Diencephalon (tissue), 2 donors: ENCODE measurements around a stretch of chr3.

DNA sequence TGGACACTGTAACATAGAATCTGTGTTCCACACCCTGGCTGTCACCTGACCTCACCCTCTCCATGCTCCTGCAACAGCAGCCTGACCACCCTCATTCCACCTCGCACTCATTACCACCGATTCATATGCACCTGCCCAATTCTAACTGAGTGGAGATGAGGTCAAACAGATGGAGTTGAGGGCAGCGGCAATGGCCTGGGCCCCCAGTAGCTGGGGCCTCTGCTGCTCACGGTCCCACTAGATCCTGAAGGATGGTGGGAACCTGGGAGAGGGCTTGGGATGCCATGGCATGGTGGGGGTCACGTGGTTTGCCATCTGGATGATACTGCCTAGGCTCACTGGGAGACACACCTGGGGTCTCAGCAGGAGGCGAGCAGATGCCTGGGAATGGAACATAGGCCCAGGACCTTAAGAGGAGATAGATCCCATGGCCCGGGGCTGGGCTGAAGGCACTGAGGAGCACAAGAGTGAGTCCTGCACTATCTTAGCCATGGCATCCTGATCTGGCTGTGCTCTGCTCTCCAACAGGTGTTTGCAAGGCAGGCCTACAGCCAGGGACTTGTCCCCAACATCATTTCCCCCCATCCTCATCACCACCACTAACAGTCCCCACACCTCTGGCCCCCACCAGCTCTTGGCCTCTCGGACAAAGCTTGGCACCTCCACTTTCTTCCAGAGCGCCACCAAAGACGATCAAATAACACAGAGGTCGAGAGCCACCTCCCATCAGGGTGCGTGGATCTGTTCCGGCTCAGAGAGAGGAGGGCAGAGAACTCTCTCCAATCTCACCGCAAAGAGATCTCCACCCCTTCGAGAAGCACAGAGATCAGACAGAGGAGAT lies 1.2 kb downstream of the SCN5A start:
- RAMPAGE, long total RNA: no peak

DNA sequence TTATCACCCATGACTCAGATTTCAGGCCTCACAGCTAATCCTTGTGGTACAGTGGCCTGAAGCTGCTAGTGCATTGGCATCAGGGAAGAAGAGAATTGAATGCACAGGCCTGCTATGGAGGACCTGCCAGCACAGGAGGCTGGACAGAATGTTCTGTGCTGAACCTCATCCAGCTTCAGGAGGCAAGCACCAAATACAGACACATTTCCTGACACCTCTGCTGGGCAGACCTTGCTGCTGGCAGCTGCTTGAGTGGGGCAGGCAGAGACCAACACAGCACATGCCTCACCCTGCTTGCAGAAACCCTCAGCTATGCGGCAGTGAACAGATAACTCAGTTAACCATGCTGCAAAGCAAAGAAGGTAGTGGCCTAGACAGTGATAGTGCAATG lies 68.0 kb upstream of the SCN5A start:
- RAMPAGE, long total RNA: no peak

- RAMPAGE, long total RNA: no peak
These were observed 38.5 kb downstream of the SCN11A start for GRCh38 chr3:39013317-39013641.

GRCh38 chr3:39097281-39098478 lies 9.7 kb downstream of the GORASP1 start:
- RAMPAGE, long total RNA: no peak

DNA sequence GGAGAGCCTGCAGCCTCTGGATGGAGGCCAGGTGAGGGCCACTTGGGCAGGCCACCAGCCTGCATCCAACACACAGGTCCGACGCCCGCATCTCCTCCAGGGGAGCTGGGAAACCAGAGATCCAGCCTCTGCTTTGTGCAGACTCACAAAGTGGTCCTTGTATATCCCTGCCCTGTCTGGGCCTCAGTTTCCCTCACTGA lies 16.8 kb downstream of the CSRNP1 start:
- RAMPAGE, long total RNA: no peak

- RAMPAGE, long total RNA: no peak
These were observed 10.1 kb downstream of the CSRNP1 start for GRCh38 chr3:39143146-39143807.

- RAMPAGE, long total RNA: no peak
These were observed 9.4 kb downstream of the CSRNP1 start for GRCh38 chr3:39143808-39144601.

DNA sequence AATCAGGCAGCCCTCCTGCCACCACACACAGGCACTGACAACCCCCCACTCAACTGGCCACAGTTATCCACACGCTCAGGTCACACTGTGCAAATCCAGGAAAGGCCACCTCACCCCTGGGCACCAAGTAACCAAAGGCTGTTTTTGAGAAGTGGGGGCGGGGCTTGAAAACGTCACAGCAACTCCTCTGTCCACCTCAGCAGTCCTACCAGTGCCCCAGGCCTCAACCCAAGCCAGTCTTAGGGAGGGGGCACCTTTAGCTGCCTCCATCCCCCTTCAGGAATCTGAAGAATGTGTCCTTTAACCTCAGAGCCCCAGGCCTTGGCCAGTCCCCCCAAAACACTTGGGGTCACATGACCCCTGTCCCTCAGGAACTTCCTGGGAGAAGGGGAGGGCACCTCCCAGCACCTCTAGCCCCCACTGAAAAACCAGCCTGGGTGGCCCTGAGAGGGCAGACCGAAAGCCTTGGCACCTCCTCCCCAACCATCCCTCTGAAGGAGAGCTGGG lies 2.0 kb downstream of the CSRNP1 start:
- RAMPAGE, long total RNA: no peak

GRCh38 chr3:39180426-39181305 lies 11.7 kb downstream of the XIRP1 start:
- RAMPAGE, long total RNA: no peak

- RAMPAGE, long total RNA: no peak
These were observed 18.9 kb downstream of the CX3CR1 start for GRCh38 chr3:39260779-39261516.

GRCh38 chr3:39407269-39408512 lies 1.2 kb downstream of the RPSA start:
- RAMPAGE, long total RNA: no peak

DNA sequence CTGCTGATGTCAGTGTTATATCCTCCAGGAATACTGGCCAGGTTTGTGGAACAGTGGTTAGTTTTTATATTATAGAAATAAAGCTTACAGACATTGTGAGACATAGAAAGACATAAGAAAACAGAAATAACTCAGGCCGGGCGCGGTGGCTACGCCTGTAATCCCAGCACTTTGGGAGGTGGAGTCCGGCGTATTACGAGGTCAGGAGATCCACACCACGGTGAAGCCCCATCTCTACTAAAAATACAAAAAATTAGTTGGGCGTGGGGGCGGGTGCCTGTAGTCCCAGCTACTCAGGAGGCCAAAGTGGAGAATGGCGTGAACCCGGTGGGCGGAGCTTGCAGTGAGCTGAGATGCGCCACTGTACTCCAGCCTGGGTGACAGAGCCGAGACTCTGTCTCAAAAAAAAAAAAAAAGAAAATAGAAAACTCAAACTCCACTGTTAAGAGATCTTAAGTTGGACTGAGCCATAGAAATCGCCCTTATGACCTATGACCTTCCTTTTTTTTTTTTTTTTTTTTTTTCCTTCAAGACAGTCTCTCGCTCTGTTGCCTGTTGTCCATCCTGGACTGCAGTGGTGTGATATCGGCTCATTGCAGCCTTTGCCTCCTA lies 2.3 kb downstream of the RPSA start:
- RAMPAGE, long total RNA: no peak

DNA sequence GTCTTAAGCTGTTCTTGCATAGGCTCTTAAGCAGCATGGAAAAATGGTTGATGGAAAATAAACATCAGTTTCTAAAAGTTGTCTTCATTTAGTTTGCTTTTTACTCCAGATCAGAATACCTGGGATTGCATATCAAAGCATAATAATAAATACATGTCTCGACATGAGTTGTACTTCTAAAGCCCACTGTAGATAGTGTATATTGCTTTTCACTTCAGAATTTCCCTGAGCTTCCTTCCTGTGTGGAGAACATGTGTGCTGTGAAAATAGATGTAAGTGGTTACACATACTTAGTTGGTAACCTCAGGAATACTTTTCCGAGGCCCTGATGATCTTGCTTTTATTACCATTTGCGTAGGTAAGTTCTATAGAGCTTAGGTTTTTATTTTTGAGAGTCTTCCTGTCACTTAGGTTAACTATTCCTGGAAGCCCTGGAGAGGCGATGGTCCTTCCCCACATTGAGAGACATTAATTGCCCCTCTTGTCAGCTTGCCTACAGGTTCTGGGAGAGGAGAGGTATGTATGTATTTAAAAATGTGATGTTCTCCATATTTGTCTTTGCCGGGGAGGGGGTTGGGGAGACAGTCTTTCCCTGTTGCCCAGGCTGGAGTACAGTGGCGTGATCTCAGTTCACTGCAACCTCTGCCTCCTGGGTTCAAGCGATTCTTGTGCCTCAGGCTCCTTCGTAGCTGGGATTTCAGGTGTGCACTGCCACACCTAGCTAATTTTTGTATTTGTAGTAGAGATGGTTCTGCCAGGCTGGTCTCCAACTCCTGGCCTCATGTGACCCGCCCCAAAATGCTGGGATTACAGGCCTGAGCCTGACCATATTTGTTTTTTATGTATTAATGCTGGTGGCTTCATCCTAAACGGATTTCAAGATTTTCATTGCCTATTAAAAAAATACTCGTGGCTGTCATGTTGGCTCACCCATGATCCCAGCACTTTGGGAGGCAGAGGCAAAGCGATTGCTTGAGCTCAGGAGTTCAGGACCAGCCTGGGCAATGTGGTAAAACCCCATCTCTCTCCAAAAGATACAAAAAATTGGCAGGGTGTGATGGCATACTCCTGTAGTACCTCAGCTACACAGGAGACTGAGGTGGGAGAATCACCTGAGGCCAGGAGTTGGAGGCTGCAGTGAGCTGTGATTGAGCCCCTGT lies 6.2 kb downstream of the RPSA start:
- RAMPAGE, long total RNA: no peak

- RAMPAGE, long total RNA: no peak
These were observed 1.3 kb downstream of the EIF1B start for GRCh38 chr3:40310721-40311346.

DNA sequence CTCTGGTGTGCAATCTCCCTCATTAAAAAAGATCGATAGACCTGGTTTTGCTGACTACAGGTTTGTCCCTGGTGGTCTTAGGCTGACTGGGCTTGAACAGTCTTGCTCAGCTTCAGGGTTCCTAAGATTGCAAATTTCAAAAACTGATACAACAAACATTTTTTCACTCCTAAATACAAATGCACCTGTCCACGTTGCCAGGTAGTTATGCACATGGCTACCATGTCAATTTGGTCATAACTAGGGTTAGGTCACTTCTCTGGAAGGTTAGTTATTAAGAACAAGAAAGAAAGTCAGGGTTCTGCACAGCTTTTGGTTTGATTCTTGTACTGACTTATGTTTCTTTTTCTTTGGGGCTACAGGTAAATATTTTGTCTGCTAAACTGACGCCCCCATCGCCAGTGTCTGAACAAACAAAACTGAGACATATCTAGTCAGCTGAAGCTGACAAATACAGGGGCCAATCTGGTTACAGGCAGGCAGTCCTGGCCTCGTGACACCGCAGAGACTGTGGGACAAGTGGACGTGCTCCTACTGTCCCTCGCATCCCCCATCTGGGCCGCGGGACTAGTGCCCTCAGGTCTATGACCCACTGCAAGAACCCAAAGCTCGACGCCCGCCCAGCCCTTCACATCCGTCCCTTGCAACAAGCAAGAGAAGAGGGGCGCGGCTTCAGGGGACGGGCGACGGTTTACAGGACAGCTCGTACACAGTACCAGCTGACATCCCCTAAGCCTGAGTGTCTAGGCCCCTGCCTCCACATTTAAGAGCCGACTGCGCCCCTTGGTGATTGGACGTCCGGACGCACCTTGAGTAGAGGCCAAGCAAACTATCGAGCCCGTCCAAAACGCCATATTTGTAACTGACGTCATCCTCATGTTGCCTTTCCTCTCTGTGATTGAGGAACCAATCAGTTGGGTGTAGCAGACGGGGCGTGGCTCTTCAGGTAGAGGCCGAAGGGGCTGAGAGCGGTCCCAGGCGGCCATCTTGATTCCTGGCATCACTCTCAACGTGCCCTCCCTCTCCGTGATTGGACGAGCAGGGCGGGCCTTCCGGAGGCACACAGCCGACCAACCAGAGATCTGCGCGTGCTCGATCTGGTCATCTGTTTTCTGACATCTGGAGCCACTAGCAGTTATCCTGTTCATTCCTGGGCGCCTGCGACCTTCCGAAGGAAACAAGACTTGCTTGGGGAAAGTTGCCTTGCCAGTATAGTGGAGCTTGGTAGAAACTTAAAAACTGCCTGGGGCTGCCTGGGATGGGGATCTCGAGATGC lies 4.4 kb upstream of the RPL14 start:
- RAMPAGE, long total RNA: start-site peak on the minus strand centred at position 875 of the sequence, 22 bp wide, 60 and 99 reads in 2 replicates

- RAMPAGE, long total RNA: no peak
These were observed 7.5 kb downstream of the ZNF621 start for GRCh38 chr3:40532051-40532833.

- RAMPAGE, long total RNA: no peak
These were observed 256.3 kb downstream of the ZNF621 start for GRCh38 chr3:40780923-40781569.

DNA sequence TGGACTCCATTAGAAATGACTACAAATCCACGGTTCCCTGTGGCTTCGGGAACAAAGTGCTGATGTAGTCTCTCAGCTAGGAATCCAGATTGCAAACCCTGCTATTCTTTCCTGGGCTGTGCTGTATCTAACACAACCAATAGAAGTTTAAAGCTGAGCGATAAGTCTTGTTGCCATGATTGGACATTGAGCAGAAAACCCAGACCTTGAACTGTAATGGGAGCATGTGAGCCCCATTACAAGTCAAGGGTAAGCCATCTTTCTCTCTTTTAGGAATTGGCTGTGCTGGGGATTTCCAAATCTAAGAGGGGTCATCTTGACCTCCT lies 306.6 kb upstream of the CTNNB1 start:
- RAMPAGE, long total RNA: no peak

DNA sequence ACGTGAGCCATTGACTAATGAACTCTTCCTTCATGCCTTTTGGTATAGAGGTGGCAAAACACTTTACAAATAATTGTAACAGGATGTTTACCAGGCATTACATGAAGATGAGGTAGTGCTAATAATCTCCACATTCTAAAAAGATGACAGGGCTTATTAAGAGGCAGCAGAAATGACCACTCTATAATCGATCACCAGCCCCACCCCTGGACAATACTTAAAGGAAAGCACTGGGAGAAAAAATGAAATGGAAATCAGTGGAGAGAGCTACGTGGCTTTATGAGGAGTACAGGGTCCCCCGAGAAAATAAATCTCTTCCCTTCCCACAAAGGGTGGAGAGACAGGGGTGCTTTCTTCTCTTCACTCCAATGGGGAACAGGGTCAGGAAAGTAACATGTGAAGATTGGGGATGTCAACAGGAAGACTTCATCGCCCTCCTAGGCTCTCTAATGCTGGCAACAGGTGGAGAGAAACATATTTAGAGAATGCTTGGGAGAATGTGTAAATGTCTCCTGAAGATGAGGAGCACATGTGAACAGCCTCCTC lies 32.1 kb upstream of the CTNNB1 start:
- RAMPAGE, long total RNA: no peak

DNA sequence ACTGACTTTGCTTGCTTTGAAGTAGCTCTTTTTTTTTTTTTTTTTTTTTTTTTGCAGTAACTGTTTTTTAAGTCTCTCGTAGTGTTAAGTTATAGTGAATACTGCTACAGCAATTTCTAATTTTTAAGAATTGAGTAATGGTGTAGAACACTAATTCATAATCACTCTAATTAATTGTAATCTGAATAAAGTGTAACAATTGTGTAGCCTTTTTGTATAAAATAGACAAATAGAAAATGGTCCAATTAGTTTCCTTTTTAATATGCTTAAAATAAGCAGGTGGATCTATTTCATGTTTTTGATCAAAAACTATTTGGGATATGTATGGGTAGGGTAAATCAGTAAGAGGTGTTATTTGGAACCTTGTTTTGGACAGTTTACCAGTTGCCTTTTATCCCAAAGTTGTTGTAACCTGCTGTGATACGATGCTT lies 40.7 kb downstream of the CTNNB1 start:
- RAMPAGE, long total RNA: no peak